ENCODE measurements around a stretch of chr7.

- PRO-cap, result no peak
- RAMPAGE, long total RNA, result no peak
These were observed 41.7 kb downstream of the MEST start for GRCh38 chr7:130533289-130534206.

DNA sequence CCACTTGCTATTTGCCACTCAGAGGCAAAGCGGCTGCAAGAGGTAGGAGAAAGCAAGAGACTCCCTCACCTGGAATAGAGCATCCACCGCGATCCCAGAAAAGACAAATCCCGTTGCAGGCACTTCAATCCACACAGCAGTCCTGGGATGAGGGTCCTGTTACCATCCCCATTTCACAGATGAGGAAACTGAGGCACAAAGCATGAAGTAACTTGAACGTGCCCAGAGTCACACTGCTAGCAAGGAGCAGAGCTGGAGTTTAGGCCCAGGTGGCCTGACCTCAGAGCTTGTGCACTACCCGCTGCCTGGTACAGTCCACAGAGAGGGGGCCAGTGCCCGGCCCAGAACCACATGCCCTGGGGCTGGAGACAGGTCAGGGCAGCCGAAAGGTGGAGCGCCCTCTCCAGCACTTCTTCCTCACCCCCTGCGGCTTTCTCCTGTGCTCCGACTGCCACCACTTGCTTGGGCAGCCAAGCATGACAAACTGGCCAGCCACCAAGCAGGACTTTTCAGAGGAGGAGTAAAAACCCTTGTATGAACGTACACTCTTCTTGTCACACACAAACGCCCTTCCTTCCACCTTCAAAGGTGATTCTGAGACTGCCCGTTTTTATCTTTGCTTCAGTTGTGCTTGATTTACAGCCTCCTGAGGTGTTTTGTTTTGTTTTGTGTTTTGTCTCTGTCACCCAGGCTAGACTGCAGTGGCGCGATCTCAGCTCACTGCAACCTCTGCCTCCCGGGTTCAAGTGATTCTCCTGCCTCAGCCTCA lies 164.0 kb upstream of the KLF14 start:
- PRO-cap, result no peak
- RAMPAGE, long total RNA, result no peak

DNA sequence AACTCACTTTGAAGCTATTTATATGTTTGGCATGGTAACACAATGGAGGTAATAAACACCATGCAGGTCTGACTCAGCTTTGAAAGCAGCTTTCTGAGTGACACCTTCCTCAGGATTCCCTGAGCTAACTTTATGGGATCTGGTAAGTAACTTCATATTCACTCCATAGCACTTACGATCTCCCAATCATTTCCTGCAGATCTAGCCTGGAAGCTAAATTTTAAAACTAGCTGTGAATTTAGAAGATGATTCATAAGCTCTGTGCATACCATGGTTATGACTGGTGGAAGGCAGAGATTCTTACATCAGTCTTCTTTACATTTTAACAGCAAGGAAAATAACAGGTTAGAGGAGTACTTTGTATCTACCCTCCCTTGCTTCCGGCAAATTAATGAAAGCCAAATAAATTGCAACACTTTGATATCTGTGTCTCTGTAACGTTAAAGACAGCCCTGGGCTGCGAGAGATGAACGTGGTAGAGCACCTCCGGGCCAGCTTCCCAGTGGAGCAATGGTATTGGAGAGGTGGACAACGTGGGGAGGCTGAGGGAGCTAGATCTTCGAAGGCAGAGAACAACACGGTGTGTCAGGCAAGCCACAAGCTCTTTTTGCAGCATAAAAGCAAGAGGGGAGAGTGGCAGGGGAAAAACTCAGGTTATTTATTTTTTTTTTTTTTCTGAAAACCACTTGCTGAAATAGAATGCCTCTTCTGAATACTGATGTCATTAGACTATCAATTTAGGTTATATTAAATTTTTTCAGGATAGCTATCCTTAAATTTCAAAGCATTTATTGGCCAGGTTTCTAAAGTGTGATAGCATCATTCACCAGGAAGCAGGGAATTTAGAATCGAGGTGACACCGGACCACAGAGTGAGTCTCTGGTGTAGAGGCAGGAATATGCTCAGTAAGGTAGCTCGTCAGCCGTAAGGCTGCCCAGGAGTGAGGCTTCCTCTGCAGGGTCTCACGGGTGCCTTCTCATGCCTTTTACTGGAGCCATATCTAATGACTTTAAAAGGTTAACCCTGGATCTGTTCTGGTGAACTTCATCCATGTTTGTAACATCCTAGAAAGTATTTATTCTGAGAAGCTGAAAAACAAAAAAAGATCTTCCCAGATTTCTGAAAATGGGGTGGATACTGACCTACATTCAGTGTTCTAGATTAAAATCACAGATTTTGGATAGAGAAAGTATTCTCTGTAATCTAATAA lies 170.5 kb upstream of the KLF14 start:
- PRO-cap, result no peak
- RAMPAGE, long total RNA, result no peak

DNA sequence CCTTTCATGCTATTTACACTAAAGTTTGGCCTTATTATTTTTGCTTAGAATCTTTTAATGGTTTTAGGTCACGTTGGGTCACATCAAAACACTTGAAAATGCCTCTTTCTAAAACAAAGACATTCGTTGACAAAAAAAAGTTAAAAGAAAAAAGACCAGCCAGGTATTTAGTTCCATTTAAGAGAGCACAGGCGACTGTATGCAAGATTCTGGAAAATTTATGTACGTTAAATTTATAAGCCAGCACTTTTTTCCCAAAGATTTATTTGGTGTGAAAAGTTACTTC lies 183.4 kb upstream of the KLF14 start:
- PRO-cap, result no peak
- RAMPAGE, long total RNA, result no peak

DNA sequence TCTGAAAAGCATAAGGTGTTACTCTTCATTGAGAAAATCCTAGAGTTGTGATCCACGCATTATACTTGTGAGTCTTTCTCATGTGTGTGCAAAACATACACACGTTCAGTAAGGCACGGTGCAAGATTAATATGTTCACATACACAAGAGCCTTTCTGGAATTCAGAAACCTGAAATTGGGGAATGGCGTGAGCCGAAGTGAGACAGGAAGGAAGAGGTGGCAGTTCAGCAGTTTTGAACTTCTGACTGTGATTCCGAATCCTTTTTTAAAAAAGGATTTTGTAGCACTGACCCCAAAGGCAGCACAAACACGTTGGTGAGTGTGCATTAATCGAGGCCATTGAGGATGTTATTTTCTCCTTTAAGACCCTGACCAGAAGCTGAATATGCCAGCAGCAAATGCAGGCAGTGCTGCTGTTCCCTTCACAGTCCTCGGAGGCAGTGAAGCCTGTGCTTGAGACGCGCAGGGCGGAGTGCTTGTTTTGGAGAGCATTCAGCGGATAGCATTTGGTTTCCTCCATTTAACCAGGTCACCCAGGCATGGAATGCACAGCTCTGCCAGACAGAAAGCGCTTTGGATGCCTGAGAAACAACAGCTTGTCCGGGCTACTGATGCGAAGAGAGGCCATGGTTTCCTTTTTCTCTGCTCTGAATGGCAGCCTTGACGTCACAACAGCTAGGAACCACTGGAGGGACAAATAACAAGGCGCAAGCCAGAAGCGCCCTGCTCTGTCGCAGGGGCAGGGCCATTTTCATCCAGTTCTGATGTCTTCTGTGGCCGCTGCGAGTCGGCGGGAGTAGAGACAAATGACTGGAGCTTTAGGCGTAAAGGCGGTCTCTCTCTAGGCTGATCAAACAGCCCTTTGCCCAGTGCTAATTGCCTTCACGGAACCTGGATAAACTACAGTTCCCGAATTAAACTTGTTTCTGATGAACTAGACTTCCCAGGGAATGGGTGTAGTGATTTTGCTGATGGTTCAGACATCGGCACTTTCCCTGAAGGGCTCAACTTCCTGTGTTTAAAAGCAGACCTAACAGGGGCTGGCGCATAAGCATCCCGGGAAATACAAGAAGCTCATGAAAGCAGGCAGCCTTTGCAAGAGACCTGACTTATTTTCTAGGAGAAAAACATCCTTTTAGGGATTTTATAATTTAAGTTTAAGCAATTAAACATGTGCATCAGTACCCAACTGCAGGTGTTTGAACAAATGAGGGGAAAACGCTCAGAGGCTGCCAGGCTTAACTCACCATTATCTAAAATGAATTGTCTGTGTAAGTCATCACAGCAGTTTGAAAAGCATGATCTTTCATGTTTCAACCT lies 187.5 kb upstream of the KLF14 start:
- PRO-cap, result no peak
- RAMPAGE, long total RNA, result no peak

GRCh38 chr7:130941297-130942108 lies 207.5 kb upstream of the KLF14 start:
- PRO-cap, result no peak
- RAMPAGE, long total RNA, result no peak

DNA sequence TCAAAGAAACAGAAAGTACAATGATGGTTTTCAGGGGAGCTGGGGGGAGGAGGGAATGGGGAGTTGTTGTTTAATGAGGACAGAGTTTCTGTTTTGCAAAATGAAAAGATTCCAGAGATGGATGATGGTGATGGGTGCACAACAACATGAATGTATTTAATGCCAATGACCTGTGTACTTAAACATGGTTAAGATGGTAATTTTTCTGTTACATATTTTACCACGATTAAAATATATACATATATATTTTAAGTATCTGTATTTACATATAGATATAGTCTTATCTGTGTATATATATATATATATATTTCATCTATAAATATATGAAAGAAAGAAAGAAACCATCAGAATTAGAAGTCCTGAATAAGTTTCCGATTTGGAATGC lies 214.4 kb upstream of the KLF14 start:
- PRO-cap, result no peak
- RAMPAGE, long total RNA, result no peak

- PRO-cap, result no peak
- RAMPAGE, long total RNA, result no peak
These were observed 253.1 kb upstream of the KLF14 start for GRCh38 chr7:130987036-130987600.

GRCh38 chr7:131038079-131038934 lies 289.4 kb upstream of the MKLN1 start:
- PRO-cap, result no peak
- RAMPAGE, long total RNA, result no peak

GRCh38 chr7:131096427-131097266 lies 231.0 kb upstream of the MKLN1 start:
- PRO-cap, result no peak
- RAMPAGE, long total RNA, result no peak

DNA sequence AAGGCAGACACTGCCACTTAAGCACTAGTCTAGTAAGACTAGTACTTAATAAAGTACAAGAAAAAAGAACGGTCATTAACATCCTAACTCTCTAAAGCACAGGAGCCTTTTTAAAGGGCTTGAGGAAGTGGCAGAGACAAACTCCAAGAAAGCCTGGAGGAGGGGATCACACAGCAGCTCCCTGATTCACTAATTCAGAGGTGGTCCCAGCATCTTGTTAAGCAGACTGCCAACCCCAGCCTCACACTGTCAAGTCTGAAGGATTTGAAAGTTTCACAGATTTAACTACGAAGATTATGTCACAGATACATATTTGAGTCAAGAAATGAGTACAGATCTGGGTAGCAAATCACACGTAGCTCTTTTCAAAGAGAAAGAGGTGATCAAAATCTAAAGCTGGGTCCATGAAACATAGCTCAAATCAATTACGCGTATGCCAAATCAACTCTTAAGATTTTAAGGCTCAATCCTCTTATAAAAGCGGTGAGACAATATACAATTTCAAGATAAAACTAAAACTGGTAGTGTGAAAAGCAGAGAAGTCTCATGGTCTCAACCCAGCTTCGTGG lies 230.0 kb upstream of the MKLN1 start:
- PRO-cap, result no peak
- RAMPAGE, long total RNA, result no peak

- PRO-cap, result no peak
- RAMPAGE, long total RNA, result no peak
These were observed 228.5 kb upstream of the MKLN1 start for GRCh38 chr7:131099241-131099499.

DNA sequence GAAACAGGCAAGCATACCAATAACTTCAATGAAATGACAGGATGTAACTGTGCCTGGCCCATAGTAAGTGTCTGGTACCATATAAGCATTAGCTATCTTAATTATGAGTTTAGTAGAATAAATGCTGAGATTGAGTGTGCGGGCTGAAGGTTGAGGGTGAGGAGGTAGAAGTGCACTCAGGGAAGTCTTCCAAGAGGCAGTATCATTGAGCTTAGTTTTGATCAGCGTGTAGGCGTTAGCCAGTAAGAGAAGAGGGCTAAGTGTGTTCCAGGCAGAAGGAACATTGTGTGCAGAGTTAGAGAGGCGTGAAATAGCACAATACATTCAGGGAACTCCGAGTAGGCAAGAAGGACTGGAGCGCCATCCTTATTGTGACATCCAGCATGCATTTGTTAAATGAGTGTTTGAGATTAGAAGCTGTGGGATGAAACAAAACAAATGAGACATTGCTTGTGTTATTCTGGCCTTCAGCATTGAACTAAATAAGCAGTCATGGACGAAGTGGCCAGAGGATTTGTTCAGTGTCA lies 140.9 kb upstream of the MKLN1 start:
- PRO-cap, result no peak
- RAMPAGE, long total RNA, result no peak

DNA sequence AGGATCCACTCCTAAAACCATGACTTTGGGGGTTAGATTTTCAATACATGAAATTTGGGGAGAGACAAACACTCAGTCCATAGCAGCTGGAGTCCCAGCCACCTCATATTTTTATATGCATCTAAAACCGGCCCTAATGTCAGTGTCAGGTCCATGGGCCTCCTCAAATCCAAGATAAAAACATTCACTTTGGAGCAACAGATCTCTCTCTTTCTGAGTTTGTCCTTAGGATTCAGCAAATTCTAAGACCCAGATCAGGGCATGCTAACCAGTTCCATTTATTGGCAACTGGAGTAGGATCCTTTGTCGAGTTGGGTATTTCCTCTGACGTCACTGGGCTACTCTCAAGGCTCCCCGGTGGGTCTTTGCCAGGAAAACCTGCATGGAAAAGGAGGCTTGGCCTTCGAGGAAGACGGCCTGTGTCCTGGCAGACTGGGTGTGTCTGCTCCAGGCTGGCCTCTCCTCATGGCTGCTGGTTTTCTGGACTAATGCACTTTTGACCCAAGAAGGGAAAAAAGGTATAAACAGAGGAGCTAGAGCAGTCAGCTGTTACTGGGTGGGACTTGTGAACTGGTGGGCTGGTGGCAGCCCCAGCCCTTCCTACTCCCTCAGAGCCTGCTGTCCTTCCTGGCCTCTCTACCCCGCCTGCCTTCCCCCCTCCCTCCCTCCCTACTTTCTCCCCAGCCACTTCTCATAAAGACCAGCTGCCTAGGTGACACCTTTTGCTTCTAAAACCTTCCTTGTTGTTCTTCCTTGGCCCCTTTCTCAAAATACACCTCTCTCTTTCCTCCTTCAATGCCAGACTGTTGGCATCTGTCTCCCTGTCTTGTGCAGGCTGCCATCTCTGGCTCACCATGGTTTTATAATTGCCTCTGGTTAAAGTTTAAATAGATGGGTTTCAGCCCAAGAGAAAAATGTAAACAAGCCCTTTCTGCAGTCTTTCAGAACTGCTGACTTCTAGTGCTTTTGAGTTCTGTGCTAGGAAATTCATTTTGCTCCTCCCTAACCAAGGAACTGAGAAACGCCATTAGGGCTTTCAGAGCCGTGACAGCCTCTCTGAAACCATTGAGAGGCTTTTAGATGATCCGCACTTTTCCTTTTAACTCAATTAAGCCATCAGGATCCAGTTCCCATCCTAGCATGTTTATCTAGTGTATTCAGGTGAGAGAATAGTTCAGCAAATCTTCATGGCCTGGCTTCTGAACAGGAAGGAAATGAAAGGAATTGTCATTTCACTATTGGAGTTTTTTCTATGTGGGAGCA lies 101.9 kb upstream of the MKLN1 start:
- PRO-cap, result no peak
- RAMPAGE, long total RNA, result no peak

- PRO-cap, result no peak
- RAMPAGE, long total RNA, result no peak
These were observed 86.8 kb downstream of the MKLN1 start for GRCh38 chr7:131414418-131415023.

GRCh38 chr7:131503498-131504625 lies 52.6 kb downstream of the PODXL start:
- PRO-cap, result no peak
- RAMPAGE, long total RNA, result no peak

DNA sequence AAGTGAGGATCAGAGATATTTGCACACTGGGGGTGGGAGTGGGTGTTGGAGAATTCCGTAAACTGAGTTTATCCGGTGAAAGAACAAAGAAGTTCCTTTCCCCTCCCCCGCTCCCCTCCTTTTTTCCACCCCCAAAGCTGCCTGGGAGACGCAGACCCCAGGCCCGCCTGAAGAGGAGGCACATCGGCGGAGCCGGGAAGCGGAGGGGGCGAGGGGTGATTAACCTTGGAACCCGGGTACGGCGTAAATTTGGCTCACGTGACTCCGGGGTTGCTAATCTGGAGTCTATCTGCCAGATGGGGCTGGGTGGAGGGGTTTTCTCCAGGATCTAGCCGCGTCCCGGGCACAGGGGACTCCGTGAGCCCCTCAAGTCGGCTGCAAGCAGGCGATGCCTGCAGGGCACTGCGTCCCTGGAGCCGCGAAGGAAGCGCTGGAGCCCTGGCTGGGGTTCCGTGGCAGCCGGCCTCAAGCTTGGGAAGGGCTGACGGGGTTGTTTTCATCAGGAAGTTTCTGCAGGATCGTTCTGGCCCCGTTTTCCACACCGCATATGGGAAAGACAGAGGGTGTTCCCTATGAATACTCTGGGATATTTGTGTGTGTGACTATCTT lies 1.5 kb upstream of the PODXL start:
- PRO-cap, result no peak
- RAMPAGE, long total RNA, result no peak

DNA sequence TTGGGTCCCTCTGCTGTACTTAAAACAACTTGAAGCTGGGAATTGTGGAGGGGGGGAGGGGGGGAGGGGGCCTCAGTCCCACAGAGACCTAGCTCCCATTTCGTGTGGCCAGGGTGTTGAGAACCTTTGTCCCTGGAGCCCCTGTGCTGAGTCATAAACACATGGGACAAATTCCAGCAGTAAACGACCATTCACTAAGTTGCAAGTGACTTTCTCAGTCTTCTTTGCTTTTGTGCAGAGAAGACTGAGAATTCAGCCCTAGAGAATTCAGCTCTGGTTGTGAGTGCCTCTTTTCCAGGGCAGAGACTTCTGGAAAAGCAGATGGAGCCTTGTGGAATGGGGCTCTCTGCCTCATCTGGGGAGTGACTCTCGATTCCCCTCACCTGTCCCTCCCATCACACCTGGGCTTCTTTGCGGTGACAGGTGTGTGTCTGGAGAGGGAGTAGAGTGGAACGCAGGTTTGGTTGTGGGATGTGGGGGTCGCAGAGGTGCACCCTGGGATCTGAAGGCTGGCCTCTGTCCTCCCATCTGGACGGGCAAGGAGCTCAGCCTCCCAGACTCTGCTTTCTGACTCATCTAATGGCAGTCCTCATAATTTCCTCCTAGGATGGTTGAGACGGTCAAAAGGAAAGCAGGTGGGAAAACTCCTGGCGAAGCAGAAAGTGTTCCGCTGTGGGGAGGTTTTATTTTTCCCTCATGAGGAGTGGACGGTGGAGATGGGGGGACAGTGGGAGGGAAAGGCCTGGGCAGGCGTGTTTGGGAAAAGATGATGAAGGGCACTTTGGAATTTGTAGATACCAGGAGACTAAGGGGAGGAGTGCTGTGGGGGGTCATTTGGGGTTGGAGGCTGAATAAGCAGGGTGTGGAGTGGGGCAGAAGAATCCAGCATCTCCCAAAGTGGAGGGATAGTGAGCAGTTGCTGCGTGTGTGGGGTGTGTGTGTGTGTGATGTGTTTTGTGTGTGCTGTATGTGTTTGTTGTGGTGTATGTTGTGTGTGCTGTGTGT lies 96.9 kb upstream of the PODXL start:
- PRO-cap, result no peak
- RAMPAGE, long total RNA, result no peak

DNA sequence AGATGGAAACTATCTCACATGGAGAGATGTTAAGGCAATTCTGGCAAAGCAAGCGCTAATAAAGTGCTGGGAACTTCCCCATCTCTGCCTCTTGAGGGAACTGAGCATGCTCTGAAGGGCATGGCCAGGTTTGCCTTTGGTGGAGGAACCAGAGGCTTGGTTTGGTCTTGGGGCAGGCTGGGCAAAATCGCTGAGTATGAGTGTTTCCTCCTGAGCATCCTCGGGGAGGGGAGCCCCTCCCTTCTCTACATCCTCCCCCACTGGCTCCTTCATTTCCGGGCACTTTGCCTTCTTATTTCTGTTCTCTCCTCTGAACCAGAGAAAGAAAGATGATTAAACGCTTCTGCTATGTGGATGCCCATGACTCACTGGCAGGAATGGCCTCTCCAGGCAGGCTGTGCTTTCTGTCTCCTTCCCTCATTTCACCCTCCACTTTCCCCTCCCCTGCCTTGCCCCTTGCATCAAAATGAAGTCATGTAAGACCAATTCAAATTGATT lies 509.1 kb upstream of the PODXL start:
- PRO-cap, result no peak
- RAMPAGE, long total RNA, result no peak

DNA sequence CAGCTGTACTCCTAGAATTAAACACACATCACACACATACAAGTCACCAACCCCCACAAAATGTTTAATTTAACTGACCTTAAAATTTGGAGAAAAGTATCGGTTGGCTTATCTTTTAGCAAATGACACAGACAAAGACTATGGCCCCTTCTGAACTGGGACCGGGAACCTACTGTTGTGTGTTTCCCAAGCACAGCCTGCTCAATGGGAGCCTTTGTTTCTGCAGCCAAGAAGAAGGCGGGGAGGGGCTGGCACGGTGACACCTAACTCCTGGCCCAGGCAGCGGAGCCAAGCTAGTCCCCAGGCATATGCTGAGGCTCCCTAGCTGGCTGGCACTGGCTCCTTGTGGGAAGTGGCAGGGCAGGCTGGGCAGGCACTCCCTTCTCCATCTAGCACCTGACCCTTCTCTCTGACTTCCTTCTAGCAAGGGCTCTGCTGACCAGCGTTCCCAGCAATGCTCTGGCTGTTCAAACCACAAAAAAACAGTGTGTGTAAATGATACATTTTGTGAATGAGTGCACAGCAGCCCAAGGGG lies 325.0 kb downstream of the PLXNA4 start:
- PRO-cap, result no peak
- RAMPAGE, long total RNA, result no peak

Data from OCI-LY7 (cell line).